ENCODE measurements around the genes FAM72B, H3-7, RNF115 and NBPF10.

GRCh38 chr1:121183708-121184458 is at the start of gene FAM72B:
Gene FAM72B, minus strand, starts transcription at chr1:121184340.
- PRO-cap: no peak

GRCh38 chr1:121586597-121587179 is 401.9 kb downstream of the SRGAP2C start:
- PRO-cap: no peak

DNA sequence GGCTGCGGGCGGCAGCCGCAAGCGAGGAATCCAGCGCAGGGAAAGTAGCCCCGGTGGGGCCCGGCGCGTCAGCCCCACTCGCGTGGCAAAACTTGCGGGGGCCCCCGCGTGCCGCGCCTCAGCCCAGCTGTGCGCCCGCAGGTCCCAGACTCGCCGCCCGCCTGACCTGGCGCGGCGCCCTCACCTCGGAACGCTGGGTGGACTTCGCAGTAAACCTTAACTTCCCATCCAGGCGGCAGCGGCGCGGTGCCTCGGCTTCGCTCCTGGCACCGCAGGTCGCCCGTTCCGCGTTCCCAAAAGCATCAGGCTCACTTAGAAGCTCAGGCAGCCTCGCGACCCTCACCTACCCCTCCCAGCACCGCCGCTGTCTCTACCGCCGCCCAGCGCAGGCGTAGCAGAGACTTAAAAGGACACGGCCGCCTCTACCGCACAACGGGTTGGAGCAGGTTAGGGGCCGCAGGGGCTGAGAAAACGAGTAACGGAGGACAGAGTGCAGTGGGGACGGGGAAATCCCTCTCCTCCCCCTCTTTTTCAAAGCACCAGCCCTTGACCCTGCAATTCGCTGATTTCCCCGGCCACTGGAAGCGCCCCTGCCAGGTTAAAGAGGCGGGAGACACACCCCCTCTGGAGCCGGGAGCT is 262.6 kb downstream of the H3-7 start:
- PRO-cap: no peak

DNA sequence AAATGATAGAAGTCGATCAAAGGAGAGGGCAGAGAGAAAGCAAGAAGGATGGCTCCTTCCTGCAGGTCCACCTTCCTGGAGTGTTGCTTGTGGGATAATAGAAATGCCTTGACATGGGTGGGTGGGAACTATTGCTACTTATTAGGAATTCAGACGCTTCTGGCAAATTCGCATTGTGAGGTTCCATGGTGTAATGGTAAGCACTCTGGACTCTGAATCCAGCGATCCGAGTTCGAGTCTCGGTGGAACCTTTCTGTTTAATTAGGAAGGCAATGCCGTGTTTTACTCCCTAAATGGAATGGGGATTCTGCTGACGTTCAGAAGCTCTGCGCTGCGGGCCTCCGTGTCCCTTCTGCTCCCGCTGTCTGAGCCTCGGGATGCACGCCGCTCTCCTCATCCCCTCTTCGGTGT is 214.5 kb downstream of the H3-7 start:
- PRO-cap: no peak

GRCh38 chr1:143905481-143906305 is at the start of gene H3-7:
Gene H3-7, minus strand, starts transcription at chr1:143905977.
- PRO-cap: unidirectional peak, minus-strand start at chr1:143905737

- PRO-cap: no peak
Measured at GRCh38 chr1:144077007-144077520, 105.3 kb upstream of the FAM72C start.

GRCh38 chr1:144560027-144560308 is 32.7 kb upstream of the PPIAL4F start:
- PRO-cap: no peak

GRCh38 chr1:144988534-144989061 is 106.5 kb downstream of the SRGAP2B start:
- PRO-cap: no peak

GRCh38 chr1:145424484-145424984 is 869 bp downstream of the NBPF20 start:
- PRO-cap: no peak

DNA sequence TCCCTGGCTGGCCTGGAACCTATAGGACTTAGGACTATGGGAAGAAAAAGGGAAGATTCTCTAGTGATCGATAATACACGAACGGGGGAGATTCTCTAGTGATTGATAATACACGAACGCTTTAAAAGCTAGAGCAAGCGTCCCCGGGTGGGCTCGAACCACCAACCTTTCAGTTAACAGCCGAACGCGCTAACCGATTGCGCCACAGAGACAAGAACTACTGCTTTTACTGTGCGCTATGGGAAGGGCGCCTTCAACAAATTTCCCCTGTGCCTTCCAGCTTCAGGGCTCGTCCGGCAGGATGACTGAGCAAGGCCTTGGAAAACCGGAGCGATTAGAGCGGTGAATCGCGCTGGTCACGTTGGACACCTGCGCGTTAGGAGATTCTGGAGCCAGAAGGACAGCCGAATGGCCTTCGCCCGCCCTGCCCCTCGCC is 49.9 kb upstream of the NBPF20 start:
- PRO-cap: no peak

- PRO-cap: no peak
Measured at GRCh38 chr1:145706214-145706751, 885 bp downstream of the PDZK1 start.

DNA sequence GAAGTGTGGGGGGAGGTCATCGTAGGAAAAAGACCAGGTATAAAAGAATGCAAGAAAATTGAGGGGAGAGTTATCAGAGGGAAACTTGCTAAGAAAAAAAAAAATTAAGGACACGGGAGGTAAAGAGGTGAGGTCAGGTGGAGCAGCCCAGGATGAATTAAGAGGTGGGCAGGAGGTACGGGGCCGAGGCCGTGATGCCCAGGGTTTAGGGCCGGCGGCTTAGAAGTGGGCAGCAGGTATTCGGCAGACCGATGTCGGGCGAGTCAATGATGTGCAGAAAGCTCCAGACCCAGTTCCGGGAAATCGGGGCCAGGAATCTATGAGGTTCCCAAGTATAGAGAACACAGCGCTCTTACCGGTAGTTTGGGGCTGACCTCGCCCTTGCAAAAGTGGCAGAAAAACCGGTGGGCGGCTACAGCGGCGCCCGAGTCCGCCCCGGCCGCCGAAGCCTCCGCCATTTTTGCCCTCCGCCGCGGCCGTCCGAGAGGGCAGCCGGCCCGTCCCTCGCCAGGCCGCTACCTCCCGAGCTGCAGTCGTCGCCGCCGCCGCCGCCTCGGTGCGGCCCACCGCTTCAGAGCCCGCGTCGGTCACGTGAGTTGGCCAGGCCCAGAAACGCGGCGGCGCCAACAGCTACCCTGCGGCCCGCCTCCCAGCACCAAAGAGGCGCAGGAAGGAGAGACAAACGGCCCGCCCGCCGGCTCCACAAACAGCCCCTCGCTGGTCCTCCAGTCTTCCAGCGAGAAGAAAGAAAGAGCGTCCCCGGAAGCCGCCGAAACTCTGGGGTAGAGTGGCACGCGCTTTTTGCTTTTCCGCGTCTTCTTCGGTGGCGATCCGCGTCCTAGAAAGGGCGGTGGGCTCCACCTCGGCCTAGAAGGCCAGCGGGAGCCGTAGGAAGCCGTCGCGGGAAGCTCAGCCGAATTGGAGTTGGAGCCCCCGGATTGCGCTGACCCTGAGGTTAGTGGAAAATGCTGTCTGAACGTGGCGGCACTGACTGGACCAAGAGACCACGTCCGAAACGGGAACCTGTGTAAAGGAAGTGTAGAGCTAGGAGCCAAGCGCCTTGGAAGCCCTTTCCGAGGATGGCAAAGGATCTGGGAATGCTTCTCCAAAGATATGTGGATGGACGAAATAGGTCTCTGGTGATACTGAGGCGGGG is at the start of gene RNF115:
Gene RNF115 (minus strand): TSS at position 680 of the 1,156 bp plus-strand sequence.
- PRO-cap: bidirectional peak, plus-strand start at position 658 of the sequence, minus-strand start at position 591 of the sequence

- PRO-cap: bidirectional peak, plus-strand start at chr1:145960600, minus-strand start at chr1:145960551; bidirectional peak, plus-strand start at chr1:145960974, minus-strand start at chr1:145960806
Measured at GRCh38 chr1:145960035-145961023, 2.5 kb upstream of the LIX1L start.

DNA sequence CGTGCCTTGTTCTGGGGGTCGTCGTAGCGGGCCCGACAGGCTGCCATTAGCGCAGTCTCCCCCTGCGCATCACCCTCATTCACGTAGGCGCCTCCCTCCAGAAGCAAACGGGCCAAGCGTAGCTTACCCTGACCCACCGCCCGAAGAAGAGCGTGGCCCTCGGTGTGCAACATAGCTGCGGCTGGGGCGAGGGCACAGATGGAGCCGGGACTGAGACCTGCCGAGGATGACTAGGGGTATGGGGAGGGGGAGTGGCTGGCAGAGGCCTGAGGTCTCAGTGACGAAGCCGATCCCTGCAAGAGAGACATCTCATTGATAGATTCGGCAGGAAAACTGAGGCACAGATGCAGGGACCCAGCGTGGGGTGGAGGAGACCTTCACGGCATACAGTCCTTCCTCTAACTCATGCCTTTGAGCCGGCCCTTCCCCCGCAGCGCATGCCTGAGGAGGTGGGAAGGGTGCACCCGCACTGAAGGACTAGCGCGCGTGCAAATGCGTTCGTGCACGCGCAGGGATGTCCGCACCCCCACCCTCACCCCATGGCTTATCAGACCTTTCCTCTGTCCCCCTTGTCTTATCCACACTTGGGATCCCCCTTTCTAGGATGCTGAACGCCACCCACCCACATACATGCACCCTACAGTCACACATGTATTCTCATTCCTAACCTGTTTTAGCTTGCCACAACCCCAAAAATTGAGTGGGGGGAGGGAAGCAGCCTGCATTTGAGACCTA is 2.6 kb downstream of the ANKRD34A start:
- PRO-cap: no peak

GRCh38 chr1:145993938-145994885 is 2.2 kb downstream of the TXNIP start:
- PRO-cap: no peak

DNA sequence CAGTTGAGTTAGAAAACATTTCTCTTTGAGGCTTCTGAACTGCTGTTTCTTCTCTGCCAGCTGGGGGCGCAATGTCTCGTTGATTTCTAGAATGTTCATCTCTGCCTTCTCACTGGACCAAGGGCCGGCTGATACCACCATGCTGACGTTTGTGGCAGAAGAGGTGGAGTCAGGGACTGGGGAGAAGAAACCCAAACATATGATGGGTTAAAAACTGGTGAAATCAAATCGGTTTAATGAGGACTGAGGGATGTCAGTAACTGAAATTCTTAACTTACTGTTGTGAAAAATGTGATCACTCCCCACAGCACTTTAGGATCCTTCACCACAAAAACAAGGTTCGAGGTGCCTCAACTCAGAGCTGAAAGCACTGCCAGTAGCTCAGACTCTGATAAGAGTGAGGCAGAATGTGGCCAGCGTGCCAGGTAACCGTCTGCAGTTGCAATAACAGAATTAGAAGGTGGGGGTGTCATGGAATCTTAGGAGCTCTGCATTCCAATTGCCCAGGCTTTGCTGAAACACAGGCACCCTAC is at the start of gene NBPF10:
Gene NBPF10 (minus strand): TSS at position 176 of the 533 bp plus-strand sequence.
- PRO-cap: no peak

GRCh38 chr1:146386925-146387781 is 42.6 kb upstream of the PPIAL4H start:
- PRO-cap: bidirectional peak, plus-strand start at chr1:146387226, minus-strand start at chr1:146387011; unidirectional peak, plus-strand start at chr1:146387448; bidirectional peak, plus-strand start at chr1:146387534, minus-strand start at chr1:146387542

DNA sequence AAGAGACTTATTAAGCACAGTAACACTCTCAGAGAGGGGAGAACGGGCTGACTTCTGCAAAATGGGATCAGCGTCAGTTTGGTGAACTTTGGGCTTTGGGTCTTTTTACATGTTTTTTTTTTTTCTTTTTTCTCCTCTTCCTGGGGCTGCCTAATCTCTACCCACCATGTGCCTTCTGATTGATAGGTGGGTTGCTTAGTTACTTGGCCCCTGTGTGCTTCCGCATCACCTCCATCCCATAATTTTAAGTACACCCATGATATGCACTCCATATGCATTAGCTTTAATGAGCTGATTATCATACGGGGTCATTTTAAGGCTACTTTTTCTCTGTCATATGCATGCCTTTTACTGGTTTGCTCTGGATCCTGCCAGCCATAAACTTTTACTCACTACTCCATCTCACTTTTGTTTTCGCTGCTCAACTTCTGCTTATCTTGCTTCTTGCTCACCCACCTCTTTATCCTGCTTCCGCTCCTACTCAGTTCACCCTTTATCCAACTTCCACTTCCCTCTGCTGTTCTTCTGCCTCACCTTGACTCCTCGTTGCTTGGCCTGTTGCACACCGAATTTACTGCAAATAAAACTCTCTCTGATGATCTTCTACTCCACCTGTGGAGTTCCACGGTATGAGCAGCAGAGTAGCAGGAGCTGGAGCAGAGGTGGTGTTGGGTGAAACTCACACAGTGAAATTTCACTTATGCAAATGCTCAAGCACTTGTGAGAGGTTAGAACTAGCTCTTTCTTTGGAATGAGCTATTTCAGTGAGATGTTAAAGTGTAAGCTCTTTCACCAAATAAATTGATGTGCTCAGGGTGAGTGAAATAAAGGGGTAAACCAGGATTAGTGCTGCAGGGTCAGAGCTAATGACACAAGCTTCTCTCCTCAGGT is 3.5 kb upstream of the NBPF12 start:
- PRO-cap: no peak

DNA sequence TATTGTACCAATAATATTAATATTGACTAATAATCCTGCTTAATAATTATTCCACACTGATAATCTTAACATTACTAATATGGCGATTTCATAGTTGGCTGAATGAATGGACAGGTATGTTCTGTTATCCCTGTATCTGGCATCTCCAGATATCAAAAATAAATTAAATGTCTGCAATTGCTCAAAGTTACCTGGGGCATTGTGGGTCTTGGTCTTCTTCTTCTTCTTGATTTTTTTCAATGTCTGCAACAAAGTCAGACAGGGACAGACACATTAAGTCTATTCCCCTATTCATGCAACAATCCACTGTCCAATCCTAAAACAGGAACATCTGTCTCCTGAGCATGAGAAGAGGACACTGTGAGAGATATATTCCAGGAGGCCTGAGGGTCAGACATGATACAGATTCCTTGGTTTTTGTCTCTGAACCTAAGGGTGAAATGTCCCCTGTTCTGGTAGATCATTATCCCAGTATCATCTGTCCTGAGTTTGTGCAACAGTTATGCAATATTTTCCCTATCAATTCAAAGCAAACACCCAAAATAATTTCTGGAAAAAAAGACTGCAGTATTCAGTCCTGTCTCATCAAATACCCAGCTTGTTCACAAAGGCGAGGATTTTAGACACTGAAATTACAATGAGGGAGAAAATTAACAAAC is 61.5 kb downstream of the PRKAB2 start:
- PRO-cap: no peak

DNA sequence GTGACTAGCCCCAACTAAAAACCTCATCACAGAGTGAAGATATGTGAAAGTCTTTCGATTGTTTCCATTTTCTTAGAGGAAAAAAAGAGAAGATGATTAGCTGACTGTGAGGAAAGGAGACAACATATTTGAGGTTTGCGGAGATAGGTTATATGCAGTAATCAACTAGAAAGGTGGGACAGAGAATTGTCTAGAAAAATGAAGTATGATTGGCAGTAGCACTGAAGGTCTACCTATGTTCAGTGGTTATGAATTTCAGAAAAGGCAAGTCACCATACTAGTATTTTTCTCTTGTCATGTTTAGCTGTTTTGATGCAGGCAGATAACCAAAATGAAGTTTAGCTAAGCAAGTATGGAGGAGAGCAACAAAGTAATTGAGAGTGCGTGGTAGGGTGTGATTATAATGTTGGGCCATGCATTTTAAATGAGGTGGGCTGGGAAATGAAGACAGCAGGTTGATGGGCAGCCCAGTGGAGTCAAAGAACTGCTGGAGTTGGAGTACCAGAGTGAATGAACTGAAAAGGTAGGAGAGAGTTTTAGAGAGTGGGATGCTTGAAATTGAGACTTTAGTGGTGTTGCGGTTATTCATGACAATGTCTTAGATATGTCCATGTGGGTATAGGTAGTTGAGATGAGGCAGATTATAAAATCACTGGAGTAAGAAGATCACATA is 9.3 kb upstream of the PRKAB2 start:
- PRO-cap: no peak

Data from gallbladder (tissue), 1 donor.